ENCODE measurements around a stretch of chr3.

- PRO-cap, 2 experiments = no peak in any of the 2 experiments
Measured at GRCh38 chr3:13144066-13144816, 71.0 kb upstream of the IQSEC1 start.

GRCh38 chr3:13223411-13224131, 150.3 kb upstream of the IQSEC1 start:
- PRO-cap, 2 experiments = no peak in any of the 2 experiments

DNA sequence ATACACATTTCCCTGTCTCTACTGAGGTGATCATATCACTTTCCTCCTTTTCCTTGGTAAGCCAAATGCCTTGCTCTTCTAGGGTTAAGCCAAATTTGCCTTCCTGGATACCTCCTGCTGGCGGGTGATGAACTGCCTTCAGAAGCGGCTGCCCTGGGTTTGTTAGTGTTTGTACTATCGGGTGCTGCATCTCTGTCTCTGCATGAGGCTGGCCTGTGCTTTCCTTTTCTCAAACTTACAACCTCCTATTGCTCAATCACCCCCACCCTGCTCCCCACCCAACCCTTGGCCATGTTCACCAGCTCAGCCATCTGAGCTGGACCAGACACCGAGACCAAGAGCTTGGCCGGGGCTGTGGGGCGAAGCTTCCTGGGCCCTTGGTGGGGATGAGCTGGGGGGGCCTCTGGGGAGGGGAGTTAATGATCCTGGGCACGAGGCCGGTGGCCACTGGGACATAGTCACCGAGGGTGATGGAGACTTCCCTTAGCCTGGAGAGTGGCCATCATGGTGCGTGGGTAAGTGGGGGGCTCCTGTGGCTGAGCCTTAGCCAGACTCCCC, 16.8 kb upstream of the FBLN2 start:
- PRO-cap, 2 experiments = no peak in any of the 2 experiments

- PRO-cap, 2 experiments = no peak in any of the 2 experiments
Measured at GRCh38 chr3:13580343-13581135, 31.6 kb downstream of the FBLN2 start.

DNA sequence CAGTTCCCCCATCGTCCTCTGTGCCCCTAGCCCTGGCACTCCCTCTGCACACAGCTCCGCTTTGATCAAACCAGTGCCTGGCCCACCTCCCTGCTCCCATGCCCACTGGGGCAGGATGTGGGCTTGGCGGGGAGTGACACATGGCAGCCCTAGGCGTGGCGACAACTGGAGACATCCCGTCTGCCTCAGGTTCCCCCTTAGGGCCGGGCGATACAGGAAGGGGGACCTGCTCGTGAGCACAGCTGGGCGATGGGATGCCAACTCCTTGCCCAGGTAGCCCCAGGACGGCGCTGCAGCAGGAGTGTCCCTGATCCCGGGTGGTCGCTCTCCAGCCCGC, 105.9 kb downstream of the FBLN2 start:
- PRO-cap, 2 experiments = no peak in any of the 2 experiments

DNA sequence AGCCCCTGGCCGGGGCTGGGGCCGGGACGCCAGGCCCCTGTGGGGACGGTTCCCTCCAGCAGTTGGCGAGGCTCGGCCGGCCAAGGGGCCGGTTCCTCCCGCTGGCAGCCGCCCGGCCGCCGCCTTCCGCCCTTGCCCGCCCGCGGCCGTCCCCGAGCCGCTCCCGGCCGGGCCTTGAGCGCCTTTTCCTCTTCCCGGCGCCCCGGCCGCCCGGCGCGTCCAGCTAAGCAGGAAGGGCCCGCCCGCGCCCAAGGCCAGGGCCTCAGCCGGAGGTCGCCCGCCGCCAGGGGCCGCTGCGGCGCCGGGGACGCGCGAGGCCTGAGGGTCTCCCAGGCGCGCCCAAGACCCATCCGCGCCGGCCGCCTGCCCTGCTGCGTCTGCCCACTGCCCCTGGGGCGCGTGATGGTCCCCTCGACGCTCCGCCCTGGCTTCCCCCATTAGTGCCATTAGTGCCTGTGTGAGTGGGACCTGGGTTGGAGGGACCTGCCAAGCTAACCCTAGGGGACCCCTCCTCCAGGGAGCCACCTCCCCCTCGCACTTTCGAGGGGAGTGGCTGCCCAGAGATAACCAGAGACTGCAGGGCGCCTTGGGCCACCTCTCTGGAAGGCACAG, 106.4 kb downstream of the FBLN2 start:
- PRO-cap, 2 experiments = no peak in any of the 2 experiments

- PRO-cap, 2 experiments = no peak in any of the 2 experiments
Measured at GRCh38 chr3:14133052-14133617, 8.3 kb downstream of the TMEM43 start.

DNA sequence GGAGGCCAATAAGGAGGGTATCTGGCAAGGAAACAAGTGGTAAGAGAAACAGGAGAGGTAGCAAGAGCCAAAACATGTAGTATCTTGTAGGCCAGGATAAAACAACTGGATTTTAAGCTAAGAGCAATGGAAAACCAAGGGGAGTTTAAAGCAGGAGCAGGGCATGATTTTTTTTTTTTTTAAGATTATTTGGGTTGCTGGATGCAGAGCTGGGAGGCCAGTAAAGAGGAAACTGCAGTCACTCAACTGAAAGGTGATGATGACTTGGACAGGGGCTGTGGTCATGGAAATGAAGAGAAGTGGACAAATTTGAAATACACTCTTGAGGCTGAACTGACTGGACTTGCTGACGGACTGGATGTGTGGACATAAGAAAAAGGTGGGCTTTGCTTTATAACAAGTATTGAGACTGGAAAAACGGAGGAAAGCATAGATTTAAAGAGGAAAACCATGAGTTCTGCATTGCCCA, 828 bp downstream of the XPC start:
- PRO-cap, 2 experiments = peak in 2 of 2 experiments; most common plus-strand start position 331 of the sequence (in 1); most common minus-strand start position 159 of the sequence (in 1)

GRCh38 chr3:14243762-14244301, 65.2 kb downstream of the LSM3 start:
- PRO-cap, 2 experiments = no peak in any of the 2 experiments

DNA sequence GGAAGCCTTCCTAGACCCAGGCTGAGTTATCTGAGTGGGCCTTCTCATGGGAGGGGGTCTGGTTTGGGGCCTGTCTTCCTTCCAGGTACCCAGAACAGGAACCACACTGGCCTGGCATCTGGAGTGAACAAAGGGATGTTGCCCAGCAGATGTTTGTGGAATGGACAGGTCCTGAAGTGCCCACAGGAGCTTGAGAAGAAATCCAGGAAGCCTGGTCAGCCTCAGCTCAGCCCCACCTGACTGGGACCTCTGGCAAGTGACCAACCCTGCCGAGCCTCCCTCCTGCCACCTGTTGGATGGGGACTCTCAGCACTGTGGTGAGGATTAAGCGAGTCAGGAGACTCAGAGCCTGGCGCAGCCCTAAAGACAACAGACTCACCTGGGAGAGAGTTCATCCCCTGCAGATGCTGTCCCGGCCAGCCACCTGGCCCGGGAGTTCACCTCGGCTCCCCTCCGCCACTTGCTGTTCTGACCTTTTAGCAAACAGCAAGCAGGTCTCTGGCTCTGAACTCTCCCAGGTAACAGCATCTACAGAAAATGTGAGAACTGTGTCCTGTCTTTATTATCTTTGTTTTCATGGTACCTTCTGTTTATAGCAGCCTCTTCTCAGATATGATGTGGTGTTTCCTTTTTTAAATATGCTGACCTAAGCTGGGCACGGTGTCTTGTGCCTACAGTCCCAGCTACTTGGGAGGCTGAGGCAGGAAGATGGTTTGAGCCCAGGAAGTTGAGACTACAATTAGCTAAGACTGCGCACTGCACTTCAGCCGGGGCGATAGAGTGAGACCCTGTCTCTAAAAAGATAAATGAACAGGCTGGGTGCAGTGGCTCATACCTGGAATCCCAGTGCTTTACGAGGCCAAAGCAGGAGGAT, 32.6 kb upstream of the SLC6A6 start:
- PRO-cap, 2 experiments = peak in 2 of 2 experiments; most common minus-strand start position 453 of the sequence (in 2)

GRCh38 chr3:14371660-14372264, 30.6 kb upstream of the SLC6A6 start:
- PRO-cap, 2 experiments = no peak in any of the 2 experiments

DNA sequence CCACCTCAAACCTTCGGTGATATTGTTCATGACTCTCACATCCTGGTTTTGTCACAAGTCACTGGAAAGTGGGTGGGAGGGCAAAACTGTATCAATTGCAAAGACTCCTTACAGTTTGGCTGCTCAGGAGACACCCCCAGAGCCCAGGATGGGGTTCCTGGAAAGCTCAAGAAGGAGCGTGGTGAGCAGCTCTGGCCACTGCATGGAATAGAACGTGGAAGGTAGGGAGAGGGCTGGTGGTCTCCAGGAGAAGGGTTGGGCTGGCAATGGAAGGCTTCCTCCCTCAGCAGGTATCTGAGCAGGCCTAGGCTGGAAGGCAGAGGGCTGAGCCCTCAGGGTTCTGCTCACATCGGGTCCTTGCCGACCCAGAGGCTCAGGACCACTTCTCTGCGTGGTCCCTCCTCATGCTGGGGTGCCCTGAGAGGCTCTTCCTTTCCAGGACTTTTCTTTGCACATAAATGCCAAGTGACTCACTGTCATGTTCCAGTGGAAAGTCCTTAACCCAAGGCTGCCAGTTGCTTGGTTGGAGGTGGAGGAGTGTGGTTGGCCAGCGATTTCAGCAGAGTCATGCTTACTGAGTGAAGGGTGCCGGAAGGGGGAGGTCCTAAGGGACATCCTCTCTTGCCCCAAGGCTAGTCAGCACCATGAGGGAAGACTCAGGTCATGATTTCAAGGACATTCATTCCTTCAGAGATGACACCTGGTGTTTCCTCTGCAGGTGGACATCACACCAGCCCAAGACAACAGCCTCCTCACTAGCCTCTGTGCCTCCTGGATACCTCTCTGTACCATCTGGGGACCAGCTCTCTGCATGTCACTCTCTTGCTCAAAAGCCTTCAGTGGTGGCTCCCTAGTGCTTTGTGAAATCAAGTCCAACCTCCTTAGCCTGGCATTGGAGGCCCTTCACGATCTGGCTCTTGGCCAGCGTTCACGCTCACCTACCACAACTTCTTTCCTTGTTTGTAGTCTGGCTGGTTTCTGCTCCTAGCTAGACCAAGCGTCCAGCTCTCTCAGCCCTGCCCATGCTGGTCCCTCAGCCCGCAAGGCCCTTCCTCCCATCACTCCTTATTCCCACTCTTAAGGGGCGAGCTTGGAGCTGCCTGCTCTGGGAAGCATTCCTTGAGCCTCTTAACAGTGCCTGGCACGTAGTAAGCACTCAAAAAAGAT, 8.3 kb downstream of the SLC6A6 start:
- PRO-cap, 2 experiments = peak in 1 of 2 experiments; most common plus-strand start position 514 of the sequence (in 1); most common minus-strand start position 389 of the sequence (in 1)

GRCh38 chr3:14453430-14453954, 51.1 kb downstream of the SLC6A6 start:
- PRO-cap, 2 experiments = peak in 1 of 2 experiments; most common plus-strand start chr3:14453721 (in 1); most common minus-strand start chr3:14453900 (in 1)

DNA sequence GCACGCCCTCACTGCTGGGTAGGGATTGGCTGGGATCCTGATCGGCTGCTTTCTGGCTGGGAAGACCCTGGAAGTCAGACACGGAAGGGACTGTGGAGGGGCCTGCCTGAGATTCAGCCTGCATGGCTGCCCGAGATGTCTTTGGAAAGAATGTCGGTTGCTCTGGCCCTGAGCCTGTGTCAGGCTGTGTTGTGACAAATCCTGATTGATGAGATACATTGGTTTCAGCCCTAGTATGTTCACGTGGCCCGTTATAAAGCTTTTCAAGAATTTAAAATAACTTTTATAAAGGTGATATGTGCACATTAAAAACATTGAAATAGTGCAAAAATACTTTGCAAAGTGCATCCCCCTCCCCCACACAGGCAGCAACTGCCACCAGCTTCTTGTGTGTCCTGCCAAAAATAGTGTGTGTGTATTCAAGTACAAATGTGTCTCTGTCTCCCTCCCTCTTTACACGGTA, 52.0 kb downstream of the SLC6A6 start:
- PRO-cap, 2 experiments = peak in 1 of 2 experiments; most common plus-strand start position 183 of the sequence (in 1)

GRCh38 chr3:14522862-14523707, 17.1 kb downstream of the GRIP2 start:
- PRO-cap, 2 experiments = no peak in any of the 2 experiments

- PRO-cap, 2 experiments = no peak in any of the 2 experiments
Measured at GRCh38 chr3:14852958-14853347, 34.2 kb downstream of the FGD5 start.

GRCh38 chr3:15040437-15041280, 24.5 kb downstream of the MRPS25 start:
- PRO-cap, 2 experiments = no peak in any of the 2 experiments

GRCh38 chr3:15044293-15044969, 20.7 kb downstream of the MRPS25 start:
- PRO-cap, 2 experiments = no peak in any of the 2 experiments

DNA sequence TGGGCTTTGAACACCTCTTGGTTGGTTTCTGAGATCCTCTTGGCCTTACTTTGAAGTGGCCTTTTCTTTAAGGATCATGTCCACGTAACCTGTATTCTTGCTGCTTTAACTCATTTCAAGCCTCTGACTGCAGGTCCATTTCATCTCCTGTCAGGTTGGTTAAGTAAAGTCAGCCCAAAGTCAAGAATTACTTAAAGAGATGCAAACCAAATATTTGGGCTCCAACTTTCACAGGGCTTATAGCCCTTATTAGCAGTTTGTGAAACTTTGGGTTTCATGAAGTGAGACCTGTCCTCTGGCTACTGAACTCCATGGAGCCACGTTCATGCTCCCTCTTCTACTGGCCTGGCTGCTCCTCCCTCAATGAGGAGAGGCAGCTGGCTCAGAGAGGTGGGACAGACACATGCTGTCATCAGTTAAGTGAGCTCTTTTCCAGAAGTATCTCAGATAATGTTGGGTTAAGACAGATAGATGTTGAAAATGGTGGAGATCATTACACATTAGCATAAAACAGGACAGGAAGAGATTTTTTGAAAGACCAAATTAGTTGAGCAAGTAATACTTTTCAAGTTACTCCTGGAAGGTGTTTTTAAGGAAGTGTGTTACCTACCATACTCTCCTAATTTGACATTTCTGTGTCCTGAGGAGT, 19.5 kb downstream of the MRPS25 start:
- PRO-cap, 2 experiments = no peak in any of the 2 experiments

GRCh38 chr3:15063169-15063762, 1.8 kb downstream of the MRPS25 start:
- PRO-cap, 2 experiments = no peak in any of the 2 experiments